Measurements from ENCODE around the gene WDR5.

DNA sequence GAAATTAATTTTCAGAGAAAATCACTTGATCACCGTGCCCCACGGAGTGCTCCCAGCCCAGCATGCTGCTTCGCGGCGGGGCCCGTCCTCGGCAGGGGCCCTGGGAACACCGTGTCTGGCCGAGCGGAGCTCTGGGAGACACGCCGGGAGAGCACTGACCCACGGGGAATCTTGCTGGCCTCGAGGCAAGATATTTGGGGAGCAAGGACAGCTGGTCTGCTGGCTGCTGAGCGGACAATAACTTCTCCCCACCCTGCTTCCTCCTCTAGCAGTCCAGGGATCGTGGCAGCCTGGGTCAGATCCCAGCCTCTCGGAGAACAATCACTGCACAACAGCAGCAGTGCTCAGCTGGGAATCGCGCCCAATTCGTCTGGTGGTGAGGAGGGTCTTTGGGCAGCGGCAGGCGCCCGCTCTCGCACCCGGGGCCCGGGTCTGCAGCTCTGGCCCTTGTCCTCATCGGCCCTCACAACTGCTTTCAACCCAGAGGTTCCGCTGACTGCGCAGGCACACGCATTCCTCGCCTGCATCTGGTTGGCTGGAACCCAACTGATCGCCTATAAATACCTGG is 43.4 kb downstream of the DBH start:
- PRO-cap: no peak
- RRBS, 2 experiments: no CpG with 5 or more reads among the region's 32 CpGs

DNA sequence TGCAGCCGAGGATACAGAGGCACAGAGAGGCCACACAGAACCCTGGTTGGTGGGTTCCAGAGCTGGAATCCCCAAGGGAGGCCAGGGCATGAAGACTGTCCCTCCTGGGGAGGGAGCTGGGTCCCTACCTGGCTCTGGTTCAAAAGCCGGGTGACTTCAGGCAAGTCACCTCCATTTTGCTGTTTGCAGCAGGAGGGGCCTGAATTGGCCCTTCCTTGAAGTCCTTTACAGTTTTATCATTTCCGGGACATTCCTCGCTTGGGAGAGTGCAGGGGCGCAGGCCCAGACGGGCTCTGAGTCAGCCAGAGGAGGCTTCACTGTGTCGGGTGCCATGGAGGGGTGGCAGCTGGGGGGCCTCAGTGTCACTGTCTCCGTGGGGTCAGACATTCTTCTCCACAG is 26.9 kb downstream of the SARDH start:
- PRO-cap: no peak
- RRBS, 2 experiments: 89 to 91% methylated on average over 2 of the region's 8 CpGs

- PRO-cap: no peak
- RRBS, 2 experiments: no CpG with 5 or more reads among the region's 20 CpGs
Observed at GRCh38 chr9:133715728-133716386, 22.3 kb downstream of the SARDH start.

GRCh38 chr9:133788959-133789855 is 51.1 kb upstream of the SARDH start:
- PRO-cap: no peak
- RRBS, 2 experiments: 89 to 93% methylated on average over 12 to 17 of the region's 36 CpGs

DNA sequence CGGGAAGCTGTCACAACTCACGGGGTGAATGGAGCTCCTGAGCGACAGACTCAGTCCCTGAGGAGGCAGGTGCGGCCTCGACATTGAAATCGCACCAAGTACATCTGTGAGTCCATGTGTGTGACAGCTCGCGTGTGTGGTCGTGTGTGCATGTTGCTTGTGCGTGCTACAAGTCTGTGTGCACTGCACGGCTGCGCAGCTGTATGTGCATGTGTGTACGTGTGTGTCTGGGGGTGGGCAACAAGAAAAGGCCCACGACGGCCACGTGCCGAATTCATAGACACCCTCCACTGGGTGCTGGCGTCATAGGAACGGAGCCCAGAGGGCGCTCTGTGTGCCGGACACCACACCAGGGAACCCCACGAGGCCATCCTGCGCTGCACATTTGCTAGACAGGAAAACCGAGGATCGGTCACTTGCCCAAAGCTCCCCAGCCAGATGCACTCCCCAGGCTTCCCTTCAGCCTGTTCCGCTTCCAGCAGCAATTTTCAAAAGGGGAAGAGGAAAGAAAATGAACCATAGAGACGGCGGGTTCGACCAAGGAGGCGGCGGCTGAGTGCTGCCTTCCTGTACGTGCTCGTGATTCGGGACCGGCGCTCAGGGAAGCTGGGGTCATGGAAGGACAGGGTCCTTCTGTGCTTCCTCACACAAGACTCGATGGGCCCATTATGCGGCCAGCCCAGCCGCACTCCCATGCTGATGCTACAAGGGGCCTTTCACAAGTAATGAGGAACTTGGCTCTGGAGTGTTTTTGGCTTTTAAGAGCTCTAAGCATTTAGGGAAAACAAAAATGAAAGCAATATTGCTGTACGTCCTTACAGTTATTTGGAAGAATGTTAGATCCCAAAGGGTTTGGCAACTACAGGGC is 124.5 kb upstream of the SARDH start:
- PRO-cap: no peak
- RRBS, 2 experiments: no CpG with 5 or more reads among the region's 40 CpGs

DNA sequence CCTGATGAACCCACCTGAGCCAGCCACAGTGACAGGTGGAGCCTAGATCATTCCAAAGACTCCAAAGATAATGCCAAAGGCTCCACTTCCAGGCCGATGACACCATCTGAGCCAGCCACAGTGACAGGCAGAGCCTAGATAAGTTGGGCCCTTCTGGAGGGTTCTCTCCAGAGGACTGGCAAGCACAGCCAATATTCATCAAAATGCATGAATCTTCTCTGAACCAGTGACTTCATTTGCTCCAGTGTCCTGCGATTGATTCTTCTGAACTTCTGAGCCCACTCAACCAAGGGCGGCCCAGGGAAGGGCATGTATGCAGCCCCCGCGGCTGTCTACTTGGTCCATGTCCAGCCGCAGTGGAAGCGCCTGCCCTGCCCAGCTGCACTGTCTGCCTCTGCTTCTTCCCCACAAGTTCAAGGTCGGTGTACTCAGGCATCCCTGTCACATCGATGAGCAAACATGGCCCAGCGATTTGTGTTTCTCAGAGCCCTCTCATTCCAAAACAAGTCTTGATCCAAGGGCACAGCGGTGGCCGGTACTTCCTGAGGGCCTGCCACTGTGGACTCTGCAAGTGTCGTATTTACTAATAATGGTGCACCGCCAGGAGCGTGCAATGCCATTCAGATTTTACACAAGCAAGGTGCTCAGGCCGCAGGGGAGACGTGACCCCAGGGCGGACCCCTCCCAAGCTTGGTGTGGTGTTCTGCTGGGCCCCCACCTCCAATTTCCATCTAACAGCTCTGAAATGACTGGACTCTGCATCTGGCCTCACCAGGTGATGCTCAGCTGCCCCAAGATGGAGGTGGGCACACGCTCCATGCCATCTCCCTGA is 107.0 kb downstream of the VAV2 start:
- PRO-cap: no peak
- RRBS, 2 experiments: no CpG with 5 or more reads among the region's 19 CpGs

- PRO-cap: no peak
- RRBS, 2 experiments: no CpG with 5 or more reads among the region's 25 CpGs
Observed at GRCh38 chr9:133971535-133972485, 20.3 kb downstream of the VAV2 start.

DNA sequence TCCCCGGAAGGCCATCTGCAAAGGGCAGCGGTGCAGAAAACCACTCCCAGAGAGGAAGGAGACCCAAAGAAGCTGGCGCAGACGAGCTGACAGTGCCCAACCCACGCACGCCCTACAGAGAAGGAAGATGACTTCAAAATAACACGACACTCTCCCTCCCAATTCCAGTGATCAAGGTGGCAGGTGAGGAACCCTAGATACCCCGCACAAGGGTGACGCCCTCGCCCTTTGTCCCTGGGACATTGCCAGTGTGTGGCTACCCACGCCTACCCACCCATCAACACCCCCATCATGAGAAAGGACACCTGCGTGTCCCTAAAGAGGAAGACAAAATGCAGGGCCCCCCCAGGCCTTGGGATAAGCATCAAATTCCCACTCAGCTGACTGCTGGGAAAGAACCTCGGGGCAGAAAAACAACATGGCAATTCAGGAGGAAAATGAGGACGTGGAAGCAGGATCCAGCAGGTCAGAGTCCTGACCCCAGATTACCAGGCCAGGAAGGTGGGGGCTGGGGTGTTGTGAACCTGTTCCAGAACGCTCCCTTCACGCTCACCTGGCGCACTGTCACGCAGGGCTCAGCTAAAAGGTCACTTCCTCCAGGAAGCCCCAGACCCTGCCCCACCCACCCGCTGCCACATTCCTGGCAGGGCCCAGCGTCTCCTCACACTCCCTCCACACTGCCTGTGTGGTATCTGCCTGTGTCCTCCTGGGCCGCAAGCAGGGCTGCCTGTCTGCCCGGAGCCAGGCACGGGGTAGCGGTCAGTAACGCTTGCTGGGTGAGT is 18.4 kb downstream of the VAV2 start:
- PRO-cap: no peak
- RRBS, 2 experiments: 87 to 92% methylated on average over 1 of the region's 25 CpGs

DNA sequence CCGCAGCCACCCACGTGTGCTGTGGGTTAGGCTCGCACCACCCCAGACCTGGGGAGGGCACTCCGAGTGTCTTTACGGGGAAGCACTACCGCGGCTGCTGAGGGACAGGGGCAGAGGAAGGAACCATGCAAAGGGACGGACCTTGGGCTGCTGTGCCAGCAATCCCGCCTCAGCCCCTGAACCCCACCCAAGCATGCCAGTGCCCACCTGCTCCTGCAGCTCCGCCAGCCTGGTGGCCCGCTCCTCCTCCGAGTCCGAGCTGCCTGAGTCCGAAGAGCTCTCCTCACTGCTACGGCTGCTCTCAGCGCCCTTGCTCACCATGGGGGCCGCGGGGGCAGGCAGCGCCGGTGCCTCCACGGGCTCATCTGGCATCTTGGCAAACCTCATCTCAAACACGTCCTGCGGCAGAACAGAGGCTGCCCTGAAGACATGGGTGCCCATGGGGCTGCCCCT is 16.3 kb downstream of the BRD3OS start:
- PRO-cap: no peak
- RRBS, 2 experiments: no CpG with 5 or more reads among the region's 23 CpGs

- PRO-cap: no peak
- RRBS, 2 experiments: 72 to 89% methylated on average over 2 of the region's 11 CpGs
Observed at GRCh38 chr9:134060029-134060472, 7.8 kb downstream of the BRD3 start.

GRCh38 chr9:134066052-134066905 is 1.5 kb downstream of the BRD3 start:
- PRO-cap: bidirectional peak, plus-strand start at chr9:134066365, minus-strand start at chr9:134066216; unidirectional peak, plus-strand start at chr9:134066662; bidirectional peak, plus-strand start at chr9:134066860, minus-strand start at chr9:134066727
- RRBS, 2 experiments: 4 to 28% methylated on average over 3 of the region's 23 CpGs

- PRO-cap: bidirectional peak, plus-strand start at chr9:134136127, minus-strand start at chr9:134135982
- RRBS, 2 experiments: 4 to 5% methylated on average over 1 of the region's 33 CpGs
Observed at GRCh38 chr9:134136064-134136228, at the start of gene WDR5. TSS of gene WDR5 (plus strand) at chr9:134136082.

DNA sequence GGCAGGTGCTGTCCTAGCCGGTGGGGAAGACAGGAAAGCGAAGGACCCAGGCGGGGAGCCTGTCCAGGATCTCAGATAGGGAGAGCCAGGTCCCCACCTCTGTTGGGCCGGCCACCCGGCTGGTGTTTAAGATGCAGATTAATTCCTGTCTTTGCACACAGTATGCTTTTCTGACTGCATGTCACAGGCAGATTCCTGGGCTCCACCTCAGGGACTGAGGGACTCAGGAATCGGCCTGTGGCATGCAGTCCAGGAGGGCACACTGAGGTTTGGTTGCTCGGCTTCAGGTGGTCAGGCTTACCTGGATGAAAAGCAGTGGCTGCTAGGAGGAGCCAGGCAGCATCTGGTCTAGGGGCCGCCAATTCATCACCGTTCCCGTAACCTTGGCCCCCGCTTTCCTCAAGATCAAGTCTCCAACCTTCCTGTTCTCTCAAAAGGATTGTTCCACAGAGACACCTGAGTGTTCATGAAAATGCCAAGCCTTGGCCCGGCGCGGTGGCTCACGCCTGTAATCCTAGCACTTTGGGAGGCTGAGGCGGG is 1.1 kb downstream of the WDR5 start:
- PRO-cap: no peak
- RRBS, 2 experiments: 13 to 23% methylated on average over 3 of the region's 16 CpGs

- PRO-cap: no peak
- RRBS, 2 experiments: no CpG with 5 or more reads among the region's 16 CpGs
Observed at GRCh38 chr9:134142140-134142882, 6.4 kb downstream of the WDR5 start.

DNA sequence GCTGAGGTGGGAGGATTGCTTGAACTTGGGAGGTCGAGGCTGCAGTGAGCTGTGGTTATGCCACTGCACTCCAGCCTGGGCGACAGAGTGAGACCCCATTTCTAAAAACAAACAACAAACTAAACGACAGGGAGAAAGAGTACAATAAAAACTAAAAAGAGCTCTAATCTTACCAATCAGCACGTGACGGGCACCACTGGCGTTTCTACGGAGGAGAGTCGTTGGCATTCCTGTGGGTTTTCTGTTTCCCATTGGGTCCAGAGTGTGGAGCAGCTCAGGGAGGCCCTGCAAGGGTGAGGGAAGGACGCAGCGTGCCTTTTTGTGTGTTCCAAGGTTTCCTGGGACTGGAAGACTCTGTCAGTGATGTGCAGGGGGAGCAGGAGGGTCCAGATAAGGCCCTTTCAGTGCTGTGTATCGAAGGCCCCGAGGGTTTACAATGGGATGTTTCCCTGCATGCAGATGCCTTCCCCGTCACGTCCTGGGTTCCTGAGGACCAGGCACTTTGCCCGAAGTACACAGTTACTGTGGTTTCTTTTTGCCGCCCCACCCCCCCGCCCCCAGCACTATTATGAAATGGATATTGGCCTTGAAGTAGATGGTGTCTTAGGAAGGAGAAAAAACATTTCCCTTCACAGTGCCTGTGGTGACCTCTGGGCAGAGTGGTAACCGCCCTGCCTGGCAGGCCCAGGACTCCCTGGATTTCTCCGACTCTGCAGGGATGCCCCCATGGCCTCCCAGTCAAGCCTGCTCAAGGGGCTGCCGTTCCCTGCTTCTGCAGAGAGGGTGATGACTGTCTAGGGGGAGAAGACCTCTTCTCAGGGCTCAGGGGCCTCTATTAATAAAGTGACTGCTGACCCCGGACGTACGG is 35.9 kb downstream of the WDR5 start:
- PRO-cap: no peak
- RRBS, 2 experiments: 82 to 91% methylated on average over 3 of the region's 23 CpGs

- PRO-cap: no peak
- RRBS, 2 experiments: no CpG with 5 or more reads among the region's 11 CpGs
Observed at GRCh38 chr9:134186523-134186706, 50.5 kb downstream of the WDR5 start.

DNA sequence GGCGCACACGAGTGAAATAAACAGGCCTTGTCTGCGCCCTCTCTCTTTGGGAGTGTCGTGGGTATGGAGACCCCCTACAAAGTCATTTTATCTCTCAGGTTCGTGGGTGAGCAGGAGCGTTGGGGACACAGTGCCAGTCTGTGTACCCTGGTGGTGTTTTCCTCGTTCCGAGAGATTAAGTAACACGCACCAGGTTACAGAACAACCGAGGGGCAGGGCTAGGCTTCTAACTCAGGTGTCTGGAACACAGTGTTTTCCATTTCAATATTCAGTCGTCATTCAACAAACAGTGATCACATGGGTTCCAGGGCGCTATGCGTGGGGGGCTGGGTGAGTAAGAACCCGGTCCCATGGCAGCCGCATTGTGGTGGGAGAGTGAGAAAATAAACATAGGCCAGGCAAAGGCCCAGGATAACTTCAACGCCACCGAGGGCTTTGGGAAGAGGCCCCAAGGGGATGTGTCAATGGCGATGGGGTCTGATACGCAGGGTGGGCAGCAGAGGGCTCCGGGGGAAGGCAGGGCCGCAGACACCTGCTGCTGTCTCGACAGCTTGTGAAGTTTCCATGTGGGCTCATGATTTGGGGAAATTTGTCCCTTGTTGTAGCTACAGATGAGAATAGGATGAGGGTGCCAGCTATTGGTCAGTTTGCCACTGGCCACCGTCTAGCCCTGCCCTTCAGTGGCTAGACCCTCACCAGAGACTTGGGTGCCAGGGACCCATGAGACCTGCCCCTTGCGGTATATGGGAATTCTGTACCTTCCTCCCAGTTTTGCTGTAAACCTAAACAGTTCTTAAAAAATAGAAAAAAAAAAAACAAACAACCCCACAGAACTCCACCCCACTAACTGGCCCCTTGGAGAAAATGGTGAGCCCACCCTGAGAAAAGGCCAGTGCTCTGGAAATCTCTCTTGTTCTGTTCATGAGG is 84.6 kb downstream of the WDR5 start:
- PRO-cap: no peak
- RRBS, 2 experiments: no CpG with 5 or more reads among the region's 24 CpGs

DNA sequence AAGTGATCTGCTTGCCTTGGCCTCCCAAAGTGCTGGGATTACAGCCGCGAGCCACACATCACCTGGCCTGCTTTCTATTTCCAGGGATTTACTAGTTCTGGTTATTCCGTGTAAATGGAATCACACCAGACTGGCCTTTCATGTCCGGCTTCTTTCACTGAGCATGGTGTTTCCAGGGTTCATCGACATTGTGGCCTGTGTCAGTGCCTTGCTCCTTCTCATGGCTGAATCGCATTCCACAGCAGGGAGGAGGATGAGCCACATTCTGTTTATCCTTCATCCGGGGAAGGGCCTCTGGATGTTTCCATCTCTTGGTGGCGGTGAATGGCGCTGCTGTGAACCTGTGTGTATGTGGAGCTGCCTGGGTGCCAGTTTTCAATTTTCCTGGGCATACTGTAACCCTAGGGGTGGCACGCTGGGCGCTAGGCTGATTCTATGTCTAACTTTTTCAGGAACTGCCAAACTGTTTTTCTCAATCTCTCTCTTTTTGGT is 87.2 kb downstream of the WDR5 start:
- PRO-cap: no peak
- RRBS, 2 experiments: no CpG with 5 or more reads among the region's 11 CpGs

- PRO-cap: no peak
- RRBS, 2 experiments: 71 to 89% methylated on average over 1 of the region's 15 CpGs
Observed at GRCh38 chr9:134264320-134264891, 61.8 kb upstream of the RXRA start.

- PRO-cap: no peak
- RRBS, 2 experiments: no CpG with 5 or more reads among the region's 20 CpGs
Observed at GRCh38 chr9:134283952-134284815, 42.1 kb upstream of the RXRA start.